WTC11 (cell line): ENCODE results near the genes EIF3K, EID2B and DYRK1B.

GRCh38 chr19:38265421-38266042 lies 1.2 kb downstream of the SPINT2 start:
- PRO-cap = no peak

DNA sequence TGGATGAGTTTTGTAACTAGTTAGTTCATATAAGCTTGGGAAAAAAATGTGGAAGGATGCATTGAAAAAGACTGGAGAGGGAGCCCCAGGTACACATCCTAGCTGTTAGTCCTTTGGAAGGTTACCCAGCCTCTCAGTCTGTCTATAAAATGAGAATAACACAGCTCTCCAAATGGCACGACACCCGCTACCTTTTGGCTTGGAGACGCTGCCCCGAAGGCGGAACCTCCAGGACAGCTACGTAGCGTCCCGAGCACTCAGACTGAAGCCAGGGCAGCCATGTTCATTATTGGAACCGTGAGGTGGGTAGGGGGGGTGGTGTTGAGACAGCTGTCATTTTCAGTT lies 204 bp upstream of the PSMD8 start:
- PRO-cap = bidirectional peak, plus-strand start outside the sequence, minus-strand start at position 264 of the sequence

- PRO-cap = no peak
These were observed 89.4 kb downstream of the MAP4K1 start for GRCh38 chr19:38528248-38528777.

DNA sequence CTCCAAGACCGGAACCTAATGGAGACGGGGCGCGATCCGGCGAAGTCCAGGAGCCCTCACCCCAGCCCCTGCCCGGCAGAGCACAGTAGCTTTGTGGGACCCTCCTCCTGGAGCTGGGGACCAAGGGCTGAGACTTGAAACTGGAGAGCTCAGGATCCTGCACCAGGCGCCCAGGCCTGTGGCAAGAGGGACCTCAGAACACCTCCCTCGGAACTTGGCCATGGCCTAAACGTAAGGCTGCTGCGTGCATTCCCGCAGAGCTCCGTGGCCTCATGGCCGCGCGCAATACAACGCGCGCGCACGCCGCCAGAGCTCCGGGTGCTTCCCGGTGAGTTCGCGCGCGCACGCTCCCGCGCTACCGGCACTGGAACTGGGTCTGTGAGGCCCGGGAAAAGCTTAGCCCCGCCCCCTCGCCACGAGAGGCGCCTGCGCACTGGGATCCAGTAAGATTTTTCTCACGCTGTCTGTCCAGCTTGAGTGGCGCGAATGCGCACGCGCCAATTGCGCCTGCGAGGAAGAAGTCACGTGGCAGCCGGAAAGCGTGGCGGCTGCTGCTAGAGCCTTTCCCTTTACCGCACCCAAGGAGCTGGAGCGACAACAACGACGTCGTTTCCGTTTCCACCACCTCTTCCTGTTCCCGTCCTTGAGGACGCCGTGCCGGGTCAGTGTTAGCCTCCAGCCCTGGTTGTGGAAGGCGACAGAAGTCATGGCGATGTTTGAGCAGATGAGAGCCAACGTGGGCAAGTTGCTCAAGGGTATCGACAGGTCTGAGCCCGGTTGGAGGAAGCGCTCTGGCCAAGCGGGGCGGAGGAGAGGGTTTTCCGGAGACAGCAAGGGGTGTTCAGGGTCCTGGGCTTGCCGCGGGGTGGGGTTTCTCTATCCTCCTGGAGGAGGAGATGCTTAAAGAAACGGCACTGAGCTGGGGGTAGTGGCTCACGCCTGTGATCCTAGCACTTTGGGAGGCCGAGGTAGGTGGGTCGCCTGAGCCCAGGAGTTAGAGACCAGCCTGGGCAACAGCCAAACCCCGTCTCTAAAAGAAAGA lies at the start of gene EIF3K:
Gene EIF3K, plus strand, starts transcription at position 626 of the 1,042 bp plus-strand sequence.
- PRO-cap = bidirectional peak, plus-strand start at position 101 of the sequence, minus-strand start at position 142 of the sequence; bidirectional peak, plus-strand start at position 634 of the sequence, minus-strand start at position 372 of the sequence

- PRO-cap = bidirectional peak, plus-strand start at chr19:38683972, minus-strand start at chr19:38683691
These were observed 35.7 kb downstream of the ACTN4 start for GRCh38 chr19:38682806-38683842.

DNA sequence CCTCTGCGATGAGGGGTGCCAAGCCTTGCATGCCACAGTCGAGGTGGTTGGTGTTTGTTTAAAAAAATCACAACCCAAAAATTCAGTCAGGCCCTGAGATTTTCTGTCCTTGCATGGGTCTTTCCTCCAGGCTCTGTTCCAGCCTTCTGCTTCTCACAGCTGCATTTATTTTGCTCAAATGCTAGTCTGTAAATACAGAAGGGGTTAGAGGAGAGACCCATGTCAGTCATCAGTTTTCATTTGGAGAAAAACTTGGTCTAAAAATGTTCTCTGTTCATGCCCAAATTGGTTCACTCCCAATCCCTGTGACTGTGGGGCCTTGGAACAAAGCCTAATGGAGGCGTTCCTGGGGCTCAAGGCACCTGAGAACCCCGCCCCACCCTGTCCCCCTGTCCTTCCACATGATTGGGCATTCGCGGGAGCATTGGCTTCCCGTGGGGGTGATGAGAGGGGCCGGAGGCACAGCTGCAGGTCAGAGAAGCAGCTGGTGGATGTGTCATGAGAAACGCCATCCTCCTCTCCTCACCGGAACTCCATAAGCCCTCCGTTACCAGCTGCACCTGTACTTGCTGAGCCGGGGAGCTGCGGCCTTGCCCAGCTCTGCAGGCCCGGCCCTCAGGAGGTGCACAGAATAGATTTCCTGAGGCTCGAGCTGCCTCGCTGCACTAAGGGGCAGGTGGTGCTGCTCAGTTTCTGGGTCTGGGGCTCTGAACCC lies 42.1 kb downstream of the CAPN12 start:
- PRO-cap = no peak

GRCh38 chr19:38713704-38714827 lies 30.2 kb downstream of the CAPN12 start:
- PRO-cap = no peak

GRCh38 chr19:38729405-38730546 lies 14.5 kb downstream of the CAPN12 start:
- PRO-cap = no peak

DNA sequence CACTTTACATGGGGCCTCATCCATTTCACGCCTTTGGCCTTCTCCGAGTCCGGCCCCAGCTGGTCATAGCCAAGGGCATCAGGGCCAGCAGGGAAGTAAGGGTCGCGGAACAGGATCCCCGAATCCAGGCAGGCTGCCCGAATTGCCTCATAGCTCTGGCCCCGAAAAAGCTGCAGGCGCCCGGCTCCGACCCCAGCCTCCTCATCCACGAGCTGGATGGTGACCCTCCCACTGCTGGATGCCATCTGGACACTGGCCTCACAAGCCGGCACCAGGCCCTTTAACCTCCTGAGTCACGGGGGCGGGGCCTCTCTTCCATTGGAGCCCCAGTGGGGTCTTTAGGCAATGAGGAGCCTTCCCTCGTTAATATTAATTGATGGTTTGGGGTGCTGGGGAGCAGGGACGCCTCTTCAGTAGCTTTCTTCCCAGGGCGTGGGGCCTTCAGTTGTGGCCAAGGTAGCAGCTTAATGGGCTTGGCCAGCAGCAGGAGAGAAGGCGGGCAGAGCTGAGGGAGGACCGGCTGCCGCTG lies 289 bp downstream of the CAPN12 start:
- PRO-cap = unidirectional peak, minus-strand start at position 254 of the sequence

DNA sequence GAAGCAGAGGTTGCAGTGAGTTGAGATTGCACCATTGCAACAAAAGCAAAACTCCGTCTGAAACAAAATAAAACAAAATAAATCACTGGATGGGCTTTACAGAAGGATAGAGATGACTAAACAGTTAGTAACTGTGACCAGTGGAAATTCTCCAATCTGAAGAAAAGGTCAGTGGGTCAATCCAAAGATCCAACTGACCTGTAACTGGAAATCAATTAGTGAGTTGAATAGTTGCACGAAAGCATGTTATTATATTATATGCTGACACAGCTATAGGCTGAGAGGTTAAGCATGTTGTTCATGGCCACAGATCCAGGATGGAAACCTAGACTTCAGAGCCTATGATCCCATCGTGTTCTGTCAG lies 1.5 kb downstream of the ECH1 start:
- PRO-cap = no peak

- PRO-cap = no peak
These were observed 6.5 kb downstream of the HNRNPL start for GRCh38 chr19:38843197-38843851.

GRCh38 chr19:38845187-38846018 lies 4.4 kb downstream of the HNRNPL start:
- PRO-cap = no peak

DNA sequence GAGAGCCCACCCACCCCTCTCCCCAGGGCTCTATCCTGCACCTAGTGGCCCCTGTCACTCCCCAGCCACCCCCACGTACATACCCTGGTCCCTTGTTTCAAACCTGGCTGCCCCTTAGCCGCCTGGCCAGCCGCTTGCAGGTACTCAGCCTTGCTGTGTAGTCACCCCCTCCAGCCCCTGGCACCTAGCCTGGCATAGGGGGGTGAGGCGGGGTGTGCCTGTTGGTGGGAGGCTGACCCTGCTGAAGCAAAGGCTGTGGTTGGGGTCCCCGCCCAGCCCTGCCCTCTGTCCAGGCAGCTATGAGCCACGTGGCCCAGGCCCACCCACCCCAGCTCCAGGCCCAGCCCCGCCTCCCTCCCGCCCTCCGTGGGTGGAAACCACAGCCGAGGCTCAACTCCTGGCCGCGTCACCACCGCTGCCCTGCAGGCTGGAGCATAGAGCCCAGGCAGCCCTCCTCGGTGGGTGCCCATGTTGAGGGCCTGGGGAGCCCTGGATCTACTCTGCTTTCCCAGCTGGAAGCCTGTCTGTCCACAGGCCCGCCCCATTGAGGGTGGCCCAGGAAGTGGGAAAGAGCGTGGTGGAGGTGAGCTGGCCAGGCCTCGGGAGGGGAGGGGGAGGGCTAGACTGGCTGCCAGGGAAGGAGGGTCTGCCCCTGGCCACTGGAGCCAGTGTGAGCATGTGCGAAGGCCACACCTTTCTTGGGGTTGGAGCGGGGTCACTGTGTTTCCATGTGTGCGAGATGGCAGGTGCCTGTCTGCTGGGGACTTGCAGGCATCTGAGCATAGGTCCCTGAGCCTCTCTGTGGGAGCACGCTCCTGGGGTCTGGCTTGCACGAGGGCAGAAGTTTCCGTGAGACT lies 30.9 kb downstream of the PAK4 start:
- PRO-cap = no peak

DNA sequence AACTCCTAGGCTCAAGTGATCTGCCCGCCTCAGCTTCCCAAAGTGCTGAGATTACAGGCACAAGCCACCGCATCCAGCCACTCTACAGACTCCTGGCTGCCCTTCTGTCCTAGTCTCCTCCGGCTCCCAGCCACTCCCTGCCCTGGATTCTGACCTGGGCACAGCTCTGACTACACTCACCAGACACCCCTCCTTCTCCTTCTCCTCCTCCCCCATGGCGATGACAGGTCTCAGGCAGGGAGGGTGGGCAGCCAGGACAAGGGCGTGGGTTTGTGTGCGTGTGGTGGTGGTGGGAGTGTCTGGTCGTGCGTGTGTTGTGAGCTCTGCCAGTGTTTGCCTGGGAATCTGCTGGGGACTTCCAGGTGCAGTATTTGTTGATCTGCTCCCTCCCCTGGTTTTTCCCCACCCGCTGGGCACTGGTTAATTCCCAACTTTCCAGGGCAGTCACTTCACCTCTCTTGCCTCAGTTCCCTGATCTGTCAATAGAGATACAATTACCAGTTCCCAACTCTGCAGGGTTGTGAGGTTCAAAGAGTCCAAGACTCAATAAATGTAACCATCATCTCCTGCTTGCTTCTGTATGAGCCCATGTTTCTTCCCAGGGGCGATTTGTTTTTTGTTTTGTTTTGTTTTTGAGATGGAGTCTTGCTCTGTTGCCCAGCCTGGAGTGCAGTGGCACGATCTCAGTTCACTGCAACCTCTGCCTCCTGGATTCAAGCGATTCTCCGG lies 2.8 kb upstream of the NCCRP1 start:
- PRO-cap = no peak

DNA sequence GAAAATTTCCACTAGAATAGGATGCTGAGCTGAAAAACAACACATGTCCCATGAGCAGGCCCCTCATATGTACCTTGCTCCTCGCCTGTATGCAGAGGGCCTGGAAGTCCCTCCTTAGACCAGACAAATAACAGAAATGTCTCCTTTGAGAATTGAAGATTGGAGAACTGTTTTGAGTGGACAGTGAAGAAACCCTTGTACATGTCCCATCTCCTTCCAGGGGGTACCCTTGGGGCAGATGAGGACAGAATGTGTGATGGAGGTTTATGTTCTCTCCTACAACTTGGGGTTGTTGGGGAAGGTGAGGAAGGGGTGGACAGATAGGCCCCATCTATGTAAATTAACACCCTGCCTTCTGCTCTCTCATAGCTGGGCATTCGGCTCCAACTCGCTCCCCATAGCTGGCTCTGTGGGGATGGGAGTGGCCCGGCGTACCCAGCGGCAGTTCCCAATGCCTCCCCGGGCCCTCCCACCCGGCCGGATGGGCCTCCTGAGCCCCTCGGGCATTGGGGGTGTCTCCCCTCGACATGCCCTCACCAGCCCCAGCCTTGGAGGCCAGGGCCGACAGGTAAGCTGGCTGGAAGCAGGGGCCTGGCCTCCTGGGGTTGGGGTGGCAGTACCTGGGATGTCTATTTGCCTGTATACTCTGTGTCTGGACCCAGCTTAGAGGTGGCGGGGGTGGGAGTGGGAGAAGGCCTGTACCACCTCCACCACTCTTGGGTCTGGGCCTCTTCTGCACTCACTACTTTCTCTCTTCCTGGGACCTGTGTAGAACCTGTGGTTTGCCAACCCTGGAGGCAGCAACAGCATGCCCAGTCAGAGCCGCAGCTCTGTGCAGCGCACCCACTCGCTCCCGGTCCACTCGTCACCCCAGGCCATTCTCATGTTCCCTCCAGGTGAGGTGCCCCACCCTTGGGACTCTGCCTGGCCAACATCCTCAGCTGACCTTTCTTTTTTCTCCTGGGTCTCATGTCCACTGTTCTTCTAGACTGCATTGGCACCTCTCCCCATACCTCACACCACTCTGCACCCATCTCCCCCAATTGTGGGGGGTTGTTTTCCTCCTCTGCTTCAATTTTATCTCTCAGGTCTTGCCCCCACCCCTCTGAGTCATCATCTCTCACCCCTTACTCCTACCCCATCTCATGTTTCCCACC lies 10.3 kb downstream of the PAF1 start:
- PRO-cap = no peak

DNA sequence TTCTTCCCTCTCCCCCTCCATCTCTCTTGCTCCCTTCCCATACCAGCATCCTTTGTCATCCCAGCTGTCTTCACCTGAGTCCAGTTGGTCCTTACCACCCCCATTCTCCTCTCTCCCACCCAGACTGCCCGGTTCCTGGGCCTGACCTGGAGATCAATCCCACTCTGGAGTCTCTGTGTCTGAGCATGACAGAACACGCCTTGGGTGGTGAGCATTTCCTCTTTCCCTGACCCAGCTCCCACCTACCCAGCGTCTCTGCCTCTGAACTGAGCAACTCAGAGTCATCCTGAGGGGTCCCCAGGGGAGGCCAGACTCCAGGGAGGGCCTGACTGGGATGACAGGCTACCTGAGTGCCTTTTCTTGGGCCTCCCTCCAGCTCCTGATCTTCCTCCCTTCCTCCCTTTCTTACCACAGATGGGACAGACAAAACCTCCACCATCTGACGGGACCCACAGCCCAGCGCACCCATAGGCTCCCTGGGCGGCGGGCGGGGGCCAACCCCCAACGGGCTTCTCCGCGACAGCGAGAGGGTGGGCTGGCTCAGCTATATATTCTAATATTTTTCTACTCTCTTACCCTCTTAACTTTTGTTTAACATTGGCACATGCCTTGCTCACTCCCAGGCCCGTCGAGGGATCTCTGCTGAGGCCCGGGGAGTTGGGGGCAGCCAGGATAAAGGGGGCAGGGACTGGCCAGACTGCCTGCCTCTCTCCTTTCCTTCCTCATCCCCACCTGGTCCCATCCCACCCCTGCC lies 7.6 kb downstream of the PAF1 start:
- PRO-cap = no peak

DNA sequence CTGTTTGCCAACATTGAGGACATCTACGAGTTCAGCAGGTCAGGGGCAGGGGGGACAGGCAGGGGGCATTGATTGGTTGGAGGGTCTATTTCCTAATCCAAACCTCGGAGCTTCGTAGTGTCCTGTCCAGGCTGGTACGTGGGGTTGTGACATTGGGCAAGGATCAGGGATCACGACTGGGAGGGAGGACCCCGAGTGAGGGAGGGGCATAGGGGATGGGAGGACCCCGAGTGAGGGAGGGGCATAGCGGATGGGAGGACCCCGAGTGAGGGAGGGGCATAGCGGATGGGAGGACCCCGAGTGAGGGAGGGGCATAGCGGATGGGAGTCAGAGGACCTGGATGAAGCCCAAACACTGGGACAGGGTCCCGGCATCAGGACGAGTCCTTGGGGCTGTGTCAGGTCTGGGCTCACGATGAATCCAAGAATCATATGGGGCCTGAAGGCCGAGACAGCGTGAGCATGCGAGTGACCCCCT lies 3.0 kb downstream of the PLEKHG2 start:
- PRO-cap = bidirectional peak, plus-strand start at position 354 of the sequence, minus-strand start at position 151 of the sequence

DNA sequence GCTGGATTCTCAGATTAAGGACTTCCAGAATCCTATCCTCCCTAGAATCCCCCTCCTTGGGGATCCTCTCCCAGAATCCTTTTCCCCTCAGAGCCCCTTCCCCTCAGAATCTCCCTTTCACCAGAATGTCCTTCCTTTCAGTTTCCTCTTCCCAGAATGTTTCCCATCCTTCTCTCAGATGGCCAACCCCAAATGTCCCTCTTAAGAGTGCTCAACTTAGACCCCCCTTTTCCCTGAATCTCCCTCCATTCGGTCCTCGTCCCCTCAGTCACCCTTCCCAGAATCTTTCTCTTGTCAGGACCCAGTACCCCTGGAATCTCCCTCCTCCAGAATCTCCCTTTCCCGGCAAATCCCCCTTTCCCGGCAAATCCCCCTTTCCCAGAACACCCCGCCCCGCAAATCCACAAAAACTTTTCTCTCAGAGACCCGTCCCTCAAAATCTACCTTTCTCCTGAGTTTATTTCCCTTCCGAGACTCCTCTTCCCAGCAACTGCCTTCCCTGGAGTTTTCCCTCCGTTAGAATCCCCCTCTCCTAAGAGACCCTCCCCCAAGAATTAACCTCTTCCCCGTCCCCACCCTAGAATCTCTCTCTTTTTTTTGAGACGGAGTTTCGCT lies 744 bp upstream of the RPS16 start:
- PRO-cap = no peak

GRCh38 chr19:39532092-39533350 lies at the start of gene EID2B:
Gene EID2B, minus strand, starts transcription at chr19:39532852.
- PRO-cap = unidirectional peak, minus-strand start at chr19:39532831

- PRO-cap = bidirectional peak, plus-strand start at chr19:39833743, minus-strand start at chr19:39833561; bidirectional peak, plus-strand start at chr19:39834339, minus-strand start at chr19:39834133
These were observed at the start of gene DYRK1B for GRCh38 chr19:39833713-39834826. Gene DYRK1B, minus strand, starts transcription at chr19:39834162.